Measurements from ENCODE around the genes CTTNBP2NL and WNT2B.

DNA sequence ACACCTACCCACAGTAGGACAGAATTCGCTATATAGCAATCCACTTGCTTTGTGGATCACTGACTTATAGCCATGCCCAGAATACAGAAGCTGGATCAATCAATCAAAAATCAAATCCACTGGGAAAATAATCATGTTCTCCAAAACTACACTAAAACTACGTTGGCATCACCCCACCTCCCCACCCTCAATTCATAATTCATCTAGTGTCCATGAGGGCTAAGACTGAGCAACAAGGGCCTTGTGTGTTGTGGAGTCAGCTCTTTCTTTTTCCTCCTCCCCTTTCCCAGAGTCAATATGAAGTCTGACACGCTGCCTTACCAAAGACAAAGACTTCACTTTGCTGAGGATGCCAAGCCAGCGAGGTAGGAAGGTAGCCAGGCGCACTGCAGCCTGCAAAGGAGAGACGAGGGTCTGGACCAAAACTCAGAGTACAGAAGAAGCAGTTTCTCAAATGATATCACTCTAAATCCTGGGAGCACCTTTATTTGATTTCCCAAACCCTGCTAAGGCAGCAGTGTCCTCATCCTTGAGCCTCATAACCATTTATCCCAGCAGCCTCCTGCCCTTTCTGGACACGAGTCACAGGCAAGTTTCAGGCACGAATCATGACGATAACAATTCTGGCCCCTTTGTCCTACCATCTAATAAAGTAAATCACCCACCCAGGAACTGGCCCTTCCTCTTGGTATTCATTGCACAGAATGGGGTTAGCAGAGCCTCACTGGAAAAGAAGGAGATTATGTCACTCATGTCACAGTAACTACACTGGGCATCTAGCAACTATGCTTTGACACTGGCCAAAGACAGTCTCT is 5.8 kb downstream of the WDR77 start:
- RAMPAGE, long total RNA, result no peak
- RRBS, 2 experiments, result no CpG with 5 or more reads among the region's 9 CpGs
CAGE:
- cytosol, long polyA minus RNA, result no peak
- cytosol, long polyA plus RNA, result no peak
- long polyA plus RNA, result no peak
- nucleolus, long total RNA, result no peak
- nucleus, long polyA plus RNA, result no peak
- nucleus, long total RNA, result no peak

- RAMPAGE, long total RNA, result no peak
- RRBS, 2 experiments, result no CpG with 5 or more reads among the region's 2 CpGs
CAGE:
- cytosol, long polyA minus RNA, result no peak
- cytosol, long polyA plus RNA, result no peak
- long polyA plus RNA, result no peak
- nucleolus, long total RNA, result no peak
- nucleus, long polyA plus RNA, result no peak
- nucleus, long total RNA, result no peak
Measured at GRCh38 chr1:111504862-111505287, 1.4 kb upstream of the ADORA3 start.

GRCh38 chr1:111507268-111508243 is 4.1 kb upstream of the ADORA3 start:
- RAMPAGE, long total RNA, result start-site peak on the minus strand at chr1:111507643-111507668, 8 and 9 reads in 2 replicates
- RRBS, 2 experiments, result no CpG with 5 or more reads among the region's 16 CpGs
CAGE:
- cytosol, long polyA minus RNA, result no peak
- cytosol, long polyA plus RNA, result no peak
- long polyA plus RNA, result no peak
- nucleolus, long total RNA, result start-site peak on the minus strand at chr1:111507612-111507660, 15 reads
- nucleus, long polyA plus RNA, result no peak
- nucleus, long total RNA, result no peak

- RAMPAGE, long total RNA, result no peak
- RRBS, 2 experiments, result no CpG with 5 or more reads among the region's 5 CpGs
CAGE:
- cytosol, long polyA minus RNA, result no peak
- cytosol, long polyA plus RNA, result no peak
- long polyA plus RNA, result no peak
- nucleolus, long total RNA, result no peak
- nucleus, long polyA plus RNA, result no peak
- nucleus, long total RNA, result no peak
Measured at GRCh38 chr1:111510118-111510524, 6.7 kb upstream of the ADORA3 start.

DNA sequence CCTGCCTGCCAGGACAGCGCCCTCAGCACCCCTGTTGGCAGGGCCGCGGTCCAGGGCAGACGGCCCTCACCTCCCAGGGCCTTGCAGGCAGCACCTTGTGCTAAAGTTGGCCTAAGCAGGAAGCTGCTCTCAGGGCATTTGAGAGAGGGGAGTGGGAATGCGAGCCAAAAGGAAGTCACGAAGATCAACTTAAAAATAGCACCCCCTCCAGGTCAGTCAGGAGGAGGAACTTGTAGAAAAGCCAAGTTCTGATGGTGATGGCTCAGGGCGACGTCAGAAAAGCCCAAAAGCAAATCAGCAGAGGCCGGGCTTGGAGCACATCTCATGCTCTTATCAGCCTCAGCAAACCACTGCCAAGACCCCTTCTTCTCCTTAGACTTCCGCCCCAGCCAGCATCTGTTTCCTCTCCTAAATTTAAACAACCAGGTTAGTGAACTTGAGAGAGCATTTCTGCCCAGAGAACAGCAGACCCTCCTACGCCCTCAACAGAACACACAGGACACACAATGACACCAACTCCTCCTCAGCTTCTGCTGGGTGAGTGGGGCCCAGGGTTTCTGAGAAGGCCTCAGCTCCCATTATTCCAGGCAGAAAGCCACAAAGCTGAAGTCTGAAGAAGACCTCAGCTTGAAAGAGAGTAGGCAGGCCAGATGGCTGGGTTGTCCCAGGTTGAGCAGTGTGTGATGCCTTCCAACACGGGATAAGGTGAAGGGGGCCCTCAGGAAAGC is 12.8 kb upstream of the ADORA3 start:
- RAMPAGE, long total RNA, result no peak
- RRBS, 2 experiments, result no CpG with 5 or more reads among the region's 12 CpGs
CAGE:
- cytosol, long polyA minus RNA, result no peak
- cytosol, long polyA plus RNA, result no peak
- long polyA plus RNA, result no peak
- nucleolus, long total RNA, result no peak
- nucleus, long polyA plus RNA, result no peak
- nucleus, long total RNA, result no peak

DNA sequence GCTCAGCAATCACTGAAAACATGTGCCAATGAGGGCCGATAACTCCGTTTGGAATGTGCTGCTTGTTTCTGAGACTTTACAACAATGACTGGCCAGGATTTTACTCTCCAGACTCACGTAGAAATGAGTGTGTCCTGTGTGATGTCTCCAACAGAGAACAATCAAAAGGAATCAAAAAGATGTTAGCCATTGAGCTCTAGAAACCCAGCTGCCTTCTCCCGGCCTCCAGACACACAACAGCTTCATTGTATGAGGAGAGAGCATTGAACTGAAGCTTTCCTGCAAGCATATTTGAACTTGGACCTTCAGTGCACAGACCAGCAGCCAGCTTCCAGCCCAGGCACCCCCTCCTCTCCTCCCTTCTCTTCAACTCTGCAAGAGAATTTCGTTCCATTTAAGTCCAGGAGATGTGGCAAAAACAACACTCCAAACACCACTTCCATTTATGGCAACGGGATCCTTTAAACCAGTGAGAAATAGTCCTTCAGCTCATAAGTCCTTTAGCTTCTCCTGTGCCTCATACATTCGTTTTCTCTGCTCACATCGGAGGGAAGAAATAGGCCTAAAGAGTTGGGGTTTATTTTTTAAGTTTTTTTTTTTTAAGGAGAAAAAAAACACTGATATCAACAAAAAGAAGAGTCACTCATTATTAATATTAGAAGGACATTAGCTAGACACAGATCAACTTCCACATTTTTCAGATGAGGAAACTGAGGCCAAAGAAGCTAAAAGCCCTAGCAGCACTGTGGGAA is 32.4 kb upstream of the ADORA3 start:
- RAMPAGE, long total RNA, result no peak
- RRBS, 2 experiments, result no CpG with 5 or more reads among the region's 8 CpGs
CAGE:
- cytosol, long polyA minus RNA, result no peak
- cytosol, long polyA plus RNA, result no peak
- long polyA plus RNA, result no peak
- nucleolus, long total RNA, result no peak
- nucleus, long polyA plus RNA, result no peak
- nucleus, long total RNA, result no peak

GRCh38 chr1:111598301-111599025 is 21.1 kb upstream of the RAP1A start:
- RAMPAGE, long total RNA, result no peak
- RRBS, 2 experiments, result no CpG with 5 or more reads among the region's 9 CpGs
CAGE:
- cytosol, long polyA minus RNA, result no peak
- cytosol, long polyA plus RNA, result no peak
- long polyA plus RNA, result no peak
- nucleolus, long total RNA, result no peak
- nucleus, long polyA plus RNA, result no peak
- nucleus, long total RNA, result no peak

GRCh38 chr1:111716768-111717961 is 22.0 kb downstream of the INKA2 start:
- RAMPAGE, long total RNA, result no peak
- RRBS, 2 experiments, result no CpG with 5 or more reads among the region's 12 CpGs
CAGE:
- cytosol, long polyA minus RNA, result no peak
- cytosol, long polyA plus RNA, result no peak
- long polyA plus RNA, result no peak
- nucleolus, long total RNA, result no peak
- nucleus, long polyA plus RNA, result no peak
- nucleus, long total RNA, result no peak

DNA sequence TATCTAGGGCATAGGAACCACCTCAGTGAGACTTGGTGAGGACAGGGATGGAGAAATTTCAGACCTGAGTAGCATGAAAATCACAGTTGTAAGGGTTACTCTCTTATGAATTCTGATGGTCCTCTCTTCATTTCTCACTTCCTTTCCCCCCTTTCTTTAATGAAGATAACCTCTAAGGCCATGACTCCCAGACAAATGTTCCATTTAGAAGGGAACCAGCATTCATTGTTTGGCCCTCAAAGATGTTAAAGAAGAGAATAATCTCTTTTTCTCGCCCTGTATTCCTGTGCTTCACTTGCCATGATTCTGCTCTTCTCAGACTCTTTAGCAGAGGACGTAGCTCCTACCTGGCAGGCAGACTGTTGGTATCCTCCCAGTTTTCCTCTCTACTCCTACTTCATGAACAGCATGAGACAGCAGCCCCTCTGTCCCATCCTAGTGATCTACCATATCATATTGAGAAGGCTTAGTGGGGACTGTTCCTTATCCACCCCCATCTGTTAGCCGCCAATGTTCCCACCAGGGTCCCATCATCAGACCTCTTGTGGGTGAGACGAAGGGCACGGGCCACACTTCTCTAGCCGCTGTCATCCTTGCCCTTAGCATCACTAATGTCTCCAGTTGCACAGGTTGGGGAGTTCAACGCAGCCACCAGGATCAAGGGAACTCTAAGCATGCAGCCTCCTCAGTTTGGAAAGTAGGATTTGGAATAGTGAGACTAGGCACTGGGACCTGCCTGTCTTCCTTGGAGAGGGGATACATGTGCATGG is 20.3 kb downstream of the INKA2 start:
- RAMPAGE, long total RNA, result no peak
- RRBS, 2 experiments, result no CpG with 5 or more reads among the region's 7 CpGs
CAGE:
- cytosol, long polyA minus RNA, result no peak
- cytosol, long polyA plus RNA, result no peak
- long polyA plus RNA, result no peak
- nucleolus, long total RNA, result no peak
- nucleus, long polyA plus RNA, result no peak
- nucleus, long total RNA, result no peak

GRCh38 chr1:111736912-111737436 is 2.2 kb downstream of the INKA2 start:
- RAMPAGE, long total RNA, result no peak
- RRBS, 2 experiments, result no CpG with 5 or more reads among the region's 5 CpGs
CAGE:
- cytosol, long polyA minus RNA, result no peak
- cytosol, long polyA plus RNA, result no peak
- long polyA plus RNA, result no peak
- nucleolus, long total RNA, result no peak
- nucleus, long polyA plus RNA, result no peak
- nucleus, long total RNA, result no peak

DNA sequence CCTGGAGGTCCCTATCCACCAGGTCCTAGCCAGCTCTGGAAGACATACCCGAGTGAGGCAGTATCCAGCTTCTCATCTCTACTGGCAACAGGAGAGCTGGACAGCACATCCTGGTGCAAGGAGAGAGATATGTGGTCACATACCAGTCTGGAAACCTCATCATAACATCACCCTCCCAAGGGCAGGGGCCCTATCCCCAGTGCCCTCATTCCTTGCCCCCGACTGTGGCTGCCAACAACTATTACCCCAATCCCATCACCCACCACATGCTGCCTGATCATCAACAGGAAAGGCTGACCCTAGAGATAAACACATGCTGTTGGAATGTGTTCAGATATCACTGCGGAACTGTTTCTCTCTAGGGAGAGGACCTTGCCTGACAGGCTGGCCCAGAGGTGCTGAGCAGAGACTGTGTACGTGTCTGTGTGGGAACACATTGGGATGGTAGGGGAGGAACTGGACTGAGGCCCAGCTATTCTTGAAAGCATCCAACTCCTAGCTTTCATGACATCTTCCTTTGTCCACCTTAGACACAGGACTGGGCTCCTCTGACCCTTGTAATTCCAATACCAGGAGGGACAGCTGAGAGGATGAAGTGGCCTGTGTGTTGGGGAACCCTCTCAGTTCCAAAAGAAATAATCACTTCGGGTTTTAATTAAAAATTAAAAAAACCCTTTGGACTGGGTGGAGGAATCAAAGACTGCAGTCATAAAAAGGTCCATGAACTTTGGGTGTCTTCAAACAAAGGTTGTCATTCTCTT is 4.6 kb upstream of the INKA2 start:
- RAMPAGE, long total RNA, result no peak
- RRBS, 2 experiments, result no CpG with 5 or more reads among the region's 5 CpGs
CAGE:
- cytosol, long polyA minus RNA, result no peak
- cytosol, long polyA plus RNA, result no peak
- long polyA plus RNA, result no peak
- nucleolus, long total RNA, result no peak
- nucleus, long polyA plus RNA, result no peak
- nucleus, long total RNA, result no peak

- RAMPAGE, long total RNA, result no peak
- RRBS, 2 experiments, result 7 to 10% methylated on average over 3 of the region's 21 CpGs
CAGE:
- cytosol, long polyA minus RNA, result no peak
- cytosol, long polyA plus RNA, result no peak
- long polyA plus RNA, result no peak
- nucleolus, long total RNA, result no peak
- nucleus, long polyA plus RNA, result no peak
- nucleus, long total RNA, result no peak
Measured at GRCh38 chr1:111904342-111905386, 84.8 kb downstream of the KCND3 start.

- RAMPAGE, long total RNA, result no peak
- RRBS, 2 experiments, result no CpG with 5 or more reads among the region's 3 CpGs
CAGE:
- cytosol, long polyA minus RNA, result no peak
- cytosol, long polyA plus RNA, result no peak
- long polyA plus RNA, result no peak
- nucleolus, long total RNA, result no peak
- nucleus, long polyA plus RNA, result no peak
- nucleus, long total RNA, result no peak
Measured at GRCh38 chr1:112056925-112057299, 67.4 kb upstream of the KCND3 start.

GRCh38 chr1:112247913-112248328 is 148.1 kb upstream of the CTTNBP2NL start:
- RAMPAGE, long total RNA, result no peak
- RRBS, 2 experiments, result no CpG with 5 or more reads among the region's 3 CpGs
CAGE:
- cytosol, long polyA minus RNA, result no peak
- cytosol, long polyA plus RNA, result no peak
- long polyA plus RNA, result no peak
- nucleolus, long total RNA, result no peak
- nucleus, long polyA plus RNA, result no peak
- nucleus, long total RNA, result no peak

DNA sequence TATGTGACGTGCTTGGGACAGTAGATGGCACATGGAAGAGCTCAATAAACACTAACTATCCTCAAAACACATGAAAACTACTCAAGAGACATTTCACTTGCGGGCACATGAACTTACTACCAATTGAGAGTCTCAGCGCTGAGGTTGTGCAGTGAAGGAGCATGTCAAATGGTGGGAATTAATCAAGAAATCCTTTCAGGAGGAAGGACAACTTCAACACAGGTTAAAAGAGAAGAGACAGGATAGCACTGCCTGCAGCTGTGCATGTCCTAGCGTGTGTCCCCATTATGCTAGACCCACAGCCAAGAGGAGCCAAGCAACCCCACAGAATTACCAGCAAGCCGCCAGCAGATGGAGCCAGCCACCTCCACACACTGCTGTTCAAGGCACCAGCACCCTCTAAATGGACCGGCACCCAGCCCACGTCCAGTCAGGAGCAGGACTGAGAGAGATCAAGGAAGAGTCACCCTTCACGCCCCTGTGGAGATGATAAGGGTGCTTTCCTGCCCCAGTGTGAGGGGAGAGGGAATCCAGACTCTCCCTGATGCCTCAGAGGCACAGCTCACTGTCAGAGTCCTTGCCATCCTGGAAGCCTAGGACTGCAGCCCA is 37.3 kb upstream of the CTTNBP2NL start:
- RAMPAGE, long total RNA, result no peak
- RRBS, 2 experiments, result no CpG with 5 or more reads among the region's 8 CpGs
CAGE:
- cytosol, long polyA minus RNA, result no peak
- cytosol, long polyA plus RNA, result no peak
- long polyA plus RNA, result no peak
- nucleolus, long total RNA, result no peak
- nucleus, long polyA plus RNA, result no peak
- nucleus, long total RNA, result no peak

DNA sequence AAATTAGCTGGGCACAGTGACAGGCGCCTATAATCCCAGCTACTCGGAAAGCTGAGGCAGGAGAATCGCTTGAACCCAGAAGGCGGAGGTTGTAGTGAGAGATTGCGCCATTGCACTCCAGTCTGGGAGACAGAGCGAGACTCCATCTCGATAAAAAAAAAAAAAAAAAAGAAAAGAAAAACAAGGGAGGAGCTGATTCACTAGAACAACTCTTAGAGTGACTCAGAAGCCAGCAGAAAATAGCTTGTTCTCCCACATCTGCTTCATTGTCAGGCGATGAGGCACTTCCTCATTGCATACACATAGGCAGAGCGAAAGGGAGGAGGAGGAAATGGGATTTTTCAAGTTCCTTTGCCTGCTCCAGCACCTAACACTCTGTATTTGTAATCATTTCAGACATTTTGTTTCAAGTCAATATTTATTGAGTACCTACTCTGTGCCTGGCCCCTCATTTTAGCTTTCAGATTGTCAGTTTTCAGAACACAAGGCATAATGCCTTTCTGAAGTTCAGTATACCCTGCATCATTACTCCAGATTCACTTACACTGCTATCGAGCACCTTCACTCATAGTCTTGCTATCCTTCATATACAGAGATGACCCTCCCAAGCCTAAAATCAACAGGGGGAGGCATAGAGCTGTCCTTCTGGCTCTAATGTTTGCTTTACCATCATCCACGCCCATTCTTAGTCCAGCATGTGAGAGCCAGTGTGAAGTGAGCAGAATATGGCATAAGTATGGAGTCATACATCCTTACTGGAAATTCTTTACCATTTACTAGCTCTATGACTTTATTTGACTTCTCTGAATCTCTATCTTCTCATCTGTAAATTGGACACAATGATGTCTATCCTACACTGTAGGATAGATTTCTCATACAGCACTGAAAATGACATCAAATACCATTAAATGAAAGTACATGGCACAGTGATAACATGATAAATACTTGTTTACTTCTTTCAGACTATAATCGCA is 1.7 kb upstream of the CTTNBP2NL start:
- RAMPAGE, long total RNA, result no peak
- RRBS, 2 experiments, result no CpG with 5 or more reads among the region's 12 CpGs
CAGE:
- cytosol, long polyA minus RNA, result no peak
- cytosol, long polyA plus RNA, result no peak
- long polyA plus RNA, result no peak
- nucleolus, long total RNA, result no peak
- nucleus, long polyA plus RNA, result no peak
- nucleus, long total RNA, result no peak

- RAMPAGE, long total RNA, result start-site peak on the plus strand at chr1:112396211-112396257, 86 and 119 reads in 2 replicates
- RRBS, 2 experiments, result 1 to 2% methylated on average over 28 to 30 of the region's 57 CpGs
CAGE:
- cytosol, long polyA minus RNA, result start-site peak on the plus strand at chr1:112396433-112396475, 130 reads; start-site peak on the plus strand at chr1:112396562-112396568, 22 reads
- cytosol, long polyA plus RNA, result no peak
- long polyA plus RNA, result start-site peak on the plus strand at chr1:112396218-112396253, 183 and 272 reads in 2 replicates; start-site peak on the plus strand at chr1:112396422-112396571, 159 and 135 reads in 2 replicates
- nucleolus, long total RNA, result start-site peak on the plus strand at chr1:112396218-112396250, 180 reads; start-site peak on the plus strand at chr1:112396448-112396476, 32 reads
- nucleus, long polyA plus RNA, result start-site peak on the plus strand at chr1:112396212-112396253, 99 and 250 reads in 2 replicates; start-site peak on the plus strand at chr1:112396432-112396460, 65 and 78 reads in 2 replicates
- nucleus, long total RNA, result start-site peak on the plus strand at chr1:112396223-112396243, 82 reads
Measured at GRCh38 chr1:112395757-112396757, at the start of gene CTTNBP2NL. Gene CTTNBP2NL (plus strand): TSS chr1:112396214.

GRCh38 chr1:112454295-112454771 is 54.4 kb upstream of the WNT2B start:
- RAMPAGE, long total RNA, result no peak
- RRBS, 2 experiments, result no CpG with 5 or more reads among the region's 3 CpGs
CAGE:
- cytosol, long polyA minus RNA, result start-site peak on the minus strand at chr1:112454453-112454508, 51 reads
- cytosol, long polyA plus RNA, result no peak
- long polyA plus RNA, result no peak
- nucleolus, long total RNA, result no peak
- nucleus, long polyA plus RNA, result no peak
- nucleus, long total RNA, result no peak

DNA sequence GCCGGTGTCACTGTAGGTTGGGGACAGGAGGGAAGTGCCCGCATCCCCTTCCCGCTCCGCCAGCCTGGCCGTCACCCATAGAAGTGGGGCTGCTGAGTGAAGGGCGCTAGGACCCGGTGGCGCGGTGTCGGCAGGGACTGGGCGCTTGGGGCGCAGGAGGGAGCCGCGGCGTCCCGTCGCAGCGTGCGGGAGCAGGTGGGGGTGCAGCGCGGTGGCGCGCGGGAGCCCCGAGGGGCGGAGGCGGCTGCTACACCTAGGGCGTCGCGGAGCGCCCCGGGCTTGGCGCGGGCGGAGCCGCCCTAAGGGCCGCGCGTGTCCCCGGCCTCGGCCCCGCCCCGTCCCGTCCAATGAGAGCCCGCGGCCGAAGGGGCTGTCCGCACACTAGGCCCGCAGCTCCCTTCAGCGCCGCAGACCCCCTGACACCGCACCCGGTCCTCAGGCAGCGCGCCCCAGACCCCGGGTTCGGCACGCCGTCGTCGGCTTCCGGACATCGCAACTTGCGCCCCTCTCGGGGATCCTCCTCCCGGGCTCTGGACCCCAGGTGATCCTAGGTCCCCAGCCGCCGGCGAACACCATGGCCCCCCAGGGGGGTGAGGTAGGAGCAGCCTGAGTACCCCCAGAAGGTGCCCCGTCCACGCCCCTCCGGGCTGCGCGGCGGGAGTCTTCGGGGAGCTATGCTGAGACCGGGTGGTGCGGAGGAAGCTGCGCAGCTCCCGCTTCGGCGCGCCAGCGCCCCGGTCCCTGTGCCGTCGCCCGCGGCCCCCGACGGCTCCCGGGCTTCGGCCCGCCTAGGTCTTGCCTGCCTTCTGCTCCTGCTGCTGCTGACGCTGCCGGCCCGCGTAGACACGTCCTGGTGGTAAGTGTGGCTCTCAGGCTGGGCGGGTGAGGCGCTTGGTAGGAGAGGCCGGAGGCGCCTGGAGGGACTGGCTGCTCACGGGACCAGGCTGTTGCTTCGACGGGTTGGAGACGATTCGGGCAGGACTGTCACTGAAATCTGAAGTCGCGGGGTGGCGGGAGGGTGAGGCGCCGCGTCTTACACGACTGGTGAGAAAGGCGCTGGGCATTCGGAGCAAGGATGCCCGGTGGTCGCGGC is at the start of gene WNT2B:
WNT2B (plus strand) TSS at position 377 of the 1,093 bp plus-strand sequence.
- RAMPAGE, long total RNA, result no peak
- RRBS, 2 experiments, result 11 to 40% methylated on average over 49 to 56 of the region's 120 CpGs
CAGE:
- cytosol, long polyA minus RNA, result no peak
- cytosol, long polyA plus RNA, result no peak
- long polyA plus RNA, result no peak
- nucleolus, long total RNA, result no peak
- nucleus, long polyA plus RNA, result no peak
- nucleus, long total RNA, result no peak